ENCODE measurements around the genes ZNF573, RINL and SIRT2.

GRCh38 chr19:37778893-37780169 is at the start of gene ZNF573:
TSS of gene ZNF573 (minus strand) at chr19:37779586.
- PRO-cap: unidirectional peak, plus-strand start at chr19:37779675
- RAMPAGE, long total RNA, 4 experiments: start-site peak on the minus strand in 4 of 4 experiments, at chr19:37779425-37779894 at its widest, 19 to 48 reads per replicate

DNA sequence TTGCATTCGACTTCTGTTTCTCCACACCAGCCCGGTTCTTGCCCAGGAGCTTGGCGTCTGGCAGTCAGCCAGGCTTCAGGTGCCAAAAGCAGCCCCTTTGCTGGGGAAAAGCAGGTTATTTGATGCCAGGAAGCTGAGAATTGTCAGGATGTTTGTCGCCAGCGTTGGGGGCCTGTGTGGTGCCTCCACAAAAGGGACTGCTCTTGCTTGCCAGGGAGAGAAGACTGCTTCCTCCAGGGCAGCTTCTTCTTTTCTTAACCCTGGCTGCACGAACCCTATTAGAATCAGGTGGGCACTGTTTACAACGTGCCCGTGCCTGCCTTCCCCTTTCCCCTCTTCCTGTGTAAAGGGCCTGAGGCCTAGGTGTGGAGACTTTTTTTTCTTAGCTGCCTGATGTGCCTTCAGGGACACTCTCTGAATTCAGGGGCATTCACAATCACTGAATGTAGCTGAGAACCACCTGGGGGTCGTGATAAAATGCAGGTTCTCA is 79.4 kb downstream of the SIPA1L3 start:
- PRO-cap: no peak
- RAMPAGE, long total RNA, 4 experiments: no peak in any of the 4 experiments

DNA sequence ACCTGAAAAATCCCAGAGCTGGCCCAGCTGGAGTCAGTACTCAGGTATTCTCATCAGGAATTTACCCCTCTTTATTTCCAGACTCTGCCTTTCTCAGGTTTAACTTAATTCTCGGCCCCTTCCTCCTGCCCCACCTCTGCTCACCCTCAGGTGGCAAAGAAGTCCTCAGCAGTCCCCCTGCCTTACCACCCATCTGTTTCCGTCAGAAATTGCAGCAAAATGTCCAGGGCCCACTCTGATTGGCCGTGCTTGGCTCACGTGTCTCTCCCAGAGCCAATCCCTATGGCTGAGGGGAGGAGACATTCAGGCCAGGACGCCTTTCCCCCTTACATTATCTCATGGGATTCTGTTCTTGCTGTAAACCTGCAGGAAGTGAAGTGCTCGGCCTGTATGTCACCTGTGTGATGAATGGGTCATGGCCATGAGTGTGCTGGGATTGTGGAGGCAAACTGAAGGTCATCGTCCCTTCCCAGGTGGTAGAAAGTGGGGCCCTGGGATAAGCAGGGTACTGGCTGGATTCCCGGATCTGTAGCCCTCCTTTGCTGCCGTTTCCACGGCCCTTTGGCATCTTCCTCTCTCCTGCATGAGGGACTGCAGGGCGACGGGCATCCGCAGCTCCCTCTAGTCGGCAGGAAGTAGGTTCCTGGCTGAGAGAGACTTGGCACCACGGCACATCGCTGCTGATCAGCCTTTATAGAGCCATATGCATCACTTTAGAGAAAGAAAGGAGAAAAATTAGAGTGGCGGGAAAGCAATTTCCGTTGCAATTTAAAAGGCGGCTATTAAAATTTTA is 118.1 kb downstream of the SIPA1L3 start:
- PRO-cap: no peak
- RAMPAGE, long total RNA, 4 experiments: no peak in any of the 4 experiments

GRCh38 chr19:38209124-38209993 is 14.7 kb downstream of the DPF1 start:
- PRO-cap: bidirectional peak, plus-strand start at chr19:38209755, minus-strand start at chr19:38209665
- RAMPAGE, long total RNA, 4 experiments: no peak in any of the 4 experiments

DNA sequence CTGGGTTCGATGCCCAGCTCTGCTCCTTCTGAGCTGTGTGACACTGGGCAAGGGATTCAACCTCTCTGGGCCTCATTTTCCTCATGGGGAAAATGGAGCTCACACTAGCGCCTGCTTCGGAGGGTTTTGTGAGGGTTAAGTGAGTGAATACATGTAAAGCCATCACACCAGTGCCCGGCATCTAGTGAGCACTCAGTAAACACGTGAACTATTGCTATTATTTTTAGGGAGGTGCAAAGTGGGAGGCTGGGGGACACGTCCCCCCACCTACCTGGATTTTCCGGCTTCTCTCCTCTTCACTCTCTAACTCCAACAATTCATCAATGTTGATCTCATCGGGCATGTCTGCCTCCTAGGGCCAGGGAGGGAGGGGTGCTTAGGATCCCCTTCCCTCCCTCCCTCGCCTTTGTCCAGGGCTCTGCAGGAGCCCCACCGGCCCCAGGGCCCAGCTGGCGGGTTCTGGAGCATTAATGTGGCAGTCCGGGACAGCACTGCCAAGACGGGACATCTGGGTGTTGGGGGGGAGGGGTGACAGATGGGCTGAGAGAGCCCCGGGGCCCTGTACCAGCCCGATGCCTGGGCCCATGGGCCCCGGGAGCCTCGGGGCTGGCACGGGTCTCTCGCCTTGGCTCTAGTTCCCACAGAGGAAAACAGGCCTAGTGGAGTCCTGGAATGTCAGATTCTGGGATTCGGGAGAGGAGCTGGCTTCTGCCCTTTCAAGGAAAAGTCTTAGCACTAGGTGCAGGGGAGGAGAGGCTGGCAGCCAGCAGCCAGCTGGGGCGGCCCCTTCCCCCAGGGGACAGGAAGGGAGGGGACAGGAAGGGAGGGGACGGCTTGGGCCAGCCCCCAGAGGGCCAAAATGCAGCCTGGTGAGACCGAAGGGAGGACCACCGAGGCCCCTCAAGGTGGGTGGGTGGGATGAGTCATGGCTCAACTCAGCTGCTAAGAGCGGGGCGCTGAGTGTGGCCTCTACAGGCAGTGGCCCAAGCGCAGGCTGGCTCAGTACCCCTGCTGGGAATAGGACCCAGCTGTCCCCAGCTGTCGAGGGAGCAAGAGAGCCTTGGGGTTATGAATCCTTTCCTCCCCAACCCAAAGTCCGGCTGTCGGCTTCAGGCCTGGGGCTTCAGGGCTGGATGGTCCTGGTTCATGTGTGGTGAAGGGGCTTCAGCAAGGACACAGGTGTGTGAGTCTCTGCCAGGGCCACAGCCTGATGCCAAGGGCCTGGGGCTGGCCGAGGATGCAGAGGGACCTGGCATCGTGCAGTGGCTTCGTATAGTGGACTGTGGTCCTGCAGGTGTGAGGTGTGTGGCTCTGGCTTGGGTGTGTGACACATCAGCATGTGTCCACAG is 3.1 kb downstream of the PPP1R14A start:
- PRO-cap: bidirectional peak, plus-strand start at position 857 of the sequence, minus-strand start at position 633 of the sequence
- RAMPAGE, long total RNA, 4 experiments: start-site peak on the minus strand in 2 of 4 experiments, centred at positions 624 to 626 of the sequence, 311 to 545 reads per replicate

DNA sequence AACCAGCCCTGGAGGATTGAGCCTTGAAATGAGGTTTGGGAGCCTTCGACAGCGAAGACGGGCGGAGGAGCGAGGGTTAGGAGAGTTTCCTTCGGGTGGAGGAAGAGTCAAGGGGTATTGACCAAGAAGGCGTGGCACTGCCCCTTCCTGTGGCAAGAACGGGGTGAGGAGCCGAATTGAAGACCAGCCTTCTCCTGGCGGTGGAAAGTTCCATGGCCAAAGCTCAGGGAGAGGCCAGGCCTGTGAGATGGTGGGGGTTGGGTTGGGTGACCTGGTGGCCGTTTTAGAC is 703 bp downstream of the SPINT2 start:
- PRO-cap: unidirectional peak, plus-strand start at position 219 of the sequence
- RAMPAGE, long total RNA, 4 experiments: no peak in any of the 4 experiments

GRCh38 chr19:38335487-38335737 is 218 bp upstream of the CATSPERG start:
- PRO-cap: no peak
- RAMPAGE, long total RNA, 4 experiments: no peak in any of the 4 experiments

- PRO-cap: no peak
- RAMPAGE, long total RNA, 4 experiments: no peak in any of the 4 experiments
These were observed 1.3 kb downstream of the CATSPERG start for GRCh38 chr19:38336752-38337539.

DNA sequence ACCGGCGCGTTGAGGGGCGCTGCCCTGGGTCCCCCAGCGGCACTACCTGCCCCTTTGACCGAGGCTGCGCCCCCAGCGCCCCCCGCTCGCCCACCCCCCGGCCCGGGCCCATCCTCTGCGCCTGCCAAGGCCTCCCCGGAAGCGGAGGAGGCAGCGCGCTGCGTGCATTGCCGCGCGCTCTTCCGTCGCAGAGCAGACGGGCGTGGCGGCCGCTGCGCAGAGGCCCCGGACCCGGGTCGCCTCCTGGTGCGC is 7.1 kb downstream of the SPRED3 start:
- PRO-cap: no peak
- RAMPAGE, long total RNA, 4 experiments: no peak in any of the 4 experiments

DNA sequence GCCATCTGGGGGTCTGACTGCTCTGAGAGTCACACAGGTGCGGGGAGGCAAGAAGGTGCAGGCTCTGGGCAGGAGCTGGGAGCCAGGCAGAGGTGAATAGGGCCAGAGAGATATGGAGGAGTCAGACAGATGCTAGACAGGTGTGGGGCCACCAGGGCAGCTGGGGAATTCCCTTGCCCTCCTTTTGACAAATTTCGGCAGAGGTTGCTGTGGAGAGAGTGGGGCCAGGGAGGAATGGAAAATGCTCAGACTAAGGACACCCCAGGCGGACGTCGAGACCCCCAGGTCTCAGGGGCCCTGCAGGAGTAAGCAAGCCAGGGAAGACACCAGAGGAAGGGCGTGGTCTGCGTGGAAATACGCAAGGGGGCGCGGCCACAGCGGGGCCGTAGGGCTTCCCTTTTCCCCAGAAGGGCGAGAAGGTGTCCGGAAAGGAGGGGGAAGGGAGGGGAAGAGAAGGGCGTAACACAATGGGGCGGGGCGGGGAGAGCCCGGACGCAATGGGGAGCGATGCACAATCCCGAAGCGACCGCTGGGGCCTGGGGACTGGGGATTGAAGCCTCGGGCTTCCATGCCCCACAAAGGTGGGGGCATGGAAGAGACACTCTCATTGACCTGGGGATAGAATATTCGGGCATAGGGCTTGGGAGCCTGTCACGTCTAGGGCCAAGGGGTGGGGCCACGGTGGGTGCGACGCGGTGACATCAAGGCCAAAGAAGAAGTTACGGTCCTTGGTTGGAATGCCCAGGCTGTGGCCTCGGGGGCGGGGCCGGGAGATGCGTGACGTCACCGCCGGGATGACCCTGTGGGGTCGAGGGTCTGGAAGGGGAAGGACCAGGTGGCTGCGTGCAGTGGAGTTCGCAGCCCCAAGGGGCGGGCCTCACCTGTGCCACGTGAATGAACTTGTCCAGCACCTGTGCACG is 8.2 kb downstream of the RASGRP4 start:
- PRO-cap: no peak
- RAMPAGE, long total RNA, 4 experiments: no peak in any of the 4 experiments

- PRO-cap: bidirectional peak, plus-strand start at chr19:38664173, minus-strand start at chr19:38664077
- RAMPAGE, long total RNA, 4 experiments: no peak in any of the 4 experiments
These were observed 16.4 kb downstream of the ACTN4 start for GRCh38 chr19:38663795-38664312.

DNA sequence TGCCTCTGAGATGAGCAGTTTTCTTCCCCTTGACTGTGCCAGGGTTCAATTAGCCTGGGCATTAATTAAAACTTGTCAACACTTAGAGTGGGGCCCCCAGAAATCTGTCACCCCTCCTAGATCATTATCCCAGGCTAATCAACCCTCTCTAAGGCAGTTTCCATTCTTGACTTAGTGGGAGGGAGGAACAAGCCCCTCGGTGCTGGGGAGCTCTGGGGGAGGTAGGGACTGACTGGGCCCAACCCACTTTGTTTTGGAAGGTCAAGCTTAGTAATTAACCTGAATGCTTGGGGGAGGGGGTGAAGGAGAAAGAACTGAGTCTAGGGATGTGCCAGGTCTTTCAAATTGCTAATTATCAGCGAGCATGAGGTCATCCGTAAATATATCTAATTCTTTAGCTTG is 19.2 kb downstream of the ACTN4 start:
- PRO-cap: no peak
- RAMPAGE, long total RNA, 4 experiments: no peak in any of the 4 experiments

- PRO-cap: no peak
- RAMPAGE, long total RNA, 4 experiments: no peak in any of the 4 experiments
These were observed 44.5 kb downstream of the CAPN12 start for GRCh38 chr19:38699635-38700284.

- PRO-cap: no peak
- RAMPAGE, long total RNA, 4 experiments: no peak in any of the 4 experiments
These were observed 43.5 kb downstream of the CAPN12 start for GRCh38 chr19:38700799-38701239.

- PRO-cap: no peak
- RAMPAGE, long total RNA, 4 experiments: no peak in any of the 4 experiments
These were observed 24.6 kb downstream of the CAPN12 start for GRCh38 chr19:38719607-38720194.

DNA sequence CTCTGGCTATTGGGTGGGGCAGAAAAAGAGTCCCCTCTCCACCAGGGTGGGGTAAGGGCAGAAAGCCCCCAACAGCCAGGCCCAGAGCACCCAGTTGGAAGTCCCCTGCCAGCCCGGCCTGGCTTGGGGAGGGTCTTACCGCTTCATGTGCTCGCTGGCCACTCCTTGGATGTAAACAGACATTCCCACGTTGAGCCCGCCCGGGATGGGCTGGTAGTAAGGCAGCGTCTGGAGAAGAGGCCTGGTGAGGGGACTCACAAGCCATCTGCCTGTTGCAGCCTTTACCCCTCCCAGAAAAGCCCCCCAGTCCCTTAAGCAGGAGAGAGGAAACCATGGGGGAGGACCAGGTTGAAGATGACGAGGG is 471 bp downstream of the LGALS4 start:
- PRO-cap: no peak
- RAMPAGE, long total RNA, 4 experiments: no peak in any of the 4 experiments

DNA sequence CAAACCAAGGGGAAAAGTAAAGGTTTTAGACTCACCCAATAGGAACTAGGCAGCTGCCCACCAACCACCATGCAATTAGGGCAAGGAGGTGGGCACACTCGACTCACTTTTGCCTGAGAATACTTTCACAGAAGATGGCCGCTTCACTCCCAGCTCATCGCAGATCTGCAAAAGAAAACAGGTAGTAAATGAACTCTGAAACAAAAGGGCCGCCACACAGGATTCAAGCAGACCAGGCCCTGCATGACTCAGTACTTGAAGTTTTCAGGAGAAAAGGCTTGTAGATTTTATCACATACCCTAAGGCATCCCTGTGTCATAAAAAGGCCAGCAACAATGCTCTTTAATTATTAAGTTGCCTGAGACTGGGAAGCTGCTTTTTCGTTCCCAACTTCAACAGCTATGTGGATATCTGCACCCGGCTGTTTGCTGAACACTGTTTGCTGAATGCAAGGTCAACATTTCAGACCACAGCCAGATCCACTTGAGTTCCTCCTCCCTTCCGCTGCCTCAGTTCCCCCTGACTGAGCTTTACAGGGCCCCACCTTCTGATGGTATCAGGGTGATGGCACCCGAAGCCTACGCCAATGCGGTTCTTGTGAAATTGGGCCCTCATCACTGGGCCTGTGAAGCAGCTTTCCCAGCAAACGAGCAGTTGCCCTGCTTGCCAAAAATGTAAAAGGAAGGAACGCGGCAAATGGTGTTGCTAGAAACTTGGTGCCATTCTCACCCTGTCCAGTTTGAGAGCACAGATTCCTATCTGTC is 6.1 kb upstream of the ECH1 start:
- PRO-cap: no peak
- RAMPAGE, long total RNA, 4 experiments: no peak in any of the 4 experiments

- PRO-cap: no peak
- RAMPAGE, long total RNA, 4 experiments: no peak in any of the 4 experiments
These were observed at the start of gene RINL for GRCh38 chr19:38877642-38878541. TSS of gene RINL (minus strand) at chr19:38878275.

DNA sequence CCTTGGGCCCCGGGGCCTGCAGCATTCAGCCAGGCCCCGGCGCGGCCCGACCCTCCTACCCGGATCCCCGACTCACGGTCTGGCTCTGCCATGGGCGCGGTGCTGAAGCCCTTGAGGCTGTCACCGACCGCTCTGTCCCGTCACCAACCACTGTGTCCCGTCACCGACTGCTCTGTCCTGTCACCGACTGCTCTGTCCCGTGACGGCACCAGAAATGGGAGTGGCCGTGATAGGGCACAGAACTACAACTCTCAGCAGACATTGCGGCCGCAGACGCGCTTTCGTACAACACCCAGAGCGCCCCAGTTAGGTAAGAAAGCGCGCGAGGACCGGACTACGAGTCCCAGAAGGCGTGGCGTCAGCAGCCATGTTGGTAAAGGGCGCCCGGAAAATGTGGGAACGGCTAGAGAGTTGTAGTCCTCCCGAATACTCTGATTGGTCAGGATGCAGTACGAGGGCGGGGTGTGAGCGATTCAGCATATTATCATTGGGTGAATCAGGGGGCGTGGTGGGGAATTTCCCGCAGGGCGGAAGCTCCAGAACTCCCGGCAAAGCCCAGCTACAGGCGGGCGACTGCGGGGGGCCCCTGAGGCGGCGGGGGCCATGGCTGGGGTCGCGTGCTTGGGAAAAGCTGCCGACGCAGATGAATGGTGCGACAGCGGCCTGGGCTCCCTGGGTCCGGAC is at the start of gene SIRT2:
Gene SIRT2 (minus strand): TSS at position 189 of the 684 bp plus-strand sequence.
- PRO-cap: unidirectional peak, minus-strand start at position 152 of the sequence; unidirectional peak, minus-strand start at position 216 of the sequence
- RAMPAGE, long total RNA, 4 experiments: start-site peak on the plus strand in 3 of 4 experiments, centred at positions 561 to 578 of the sequence, 15 to 51 reads per replicate; start-site peak on the minus strand in 4 of 4 experiments, centred at positions 167 to 179 of the sequence, 166 to 376 reads per replicate

GRCh38 chr19:38974942-38975101 is 720 bp downstream of the FBXO17 start:
- PRO-cap: no peak
- RAMPAGE, long total RNA, 4 experiments: no peak in any of the 4 experiments